GM19240 (cell line): ENCODE measurements around a stretch of chr1.

- RRBS: no CpG with 5 or more reads among the region's 6 CpGs
Observed at GRCh38 chr1:178576708-178577302, 63.9 kb downstream of the TEX35 start.

GRCh38 chr1:178593326-178593674, 80.4 kb downstream of the TEX35 start:
- RRBS: no CpG with 5 or more reads among the region's 2 CpGs

GRCh38 chr1:178931710-178932934, 61.2 kb upstream of the ANGPTL1 start:
- RRBS: no CpG with 5 or more reads among the region's 14 CpGs

- RRBS: no CpG with 5 or more reads among the region's 2 CpGs
Observed at GRCh38 chr1:178932985-178933294, 62.1 kb upstream of the ANGPTL1 start.

DNA sequence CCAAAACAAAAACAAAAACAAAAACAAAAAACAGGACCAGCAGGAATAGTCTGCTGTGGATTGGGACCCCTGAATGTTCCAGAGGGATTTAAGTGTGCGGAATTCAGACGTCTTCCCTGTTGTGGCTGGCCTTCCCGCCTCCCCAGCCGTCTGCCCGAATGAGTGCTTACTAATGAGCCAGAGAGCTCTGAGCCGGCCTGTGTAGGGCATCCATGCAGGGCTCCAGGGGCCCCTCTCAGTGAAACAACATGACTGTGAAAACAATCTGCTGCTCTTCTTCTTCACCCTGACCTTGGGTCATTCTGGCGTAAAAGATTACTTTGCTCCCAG, 23.3 kb upstream of the FAM20B start:
- RRBS: no CpG with 5 or more reads among the region's 7 CpGs

- RRBS: 89% methylated on average over 6 of the region's 15 CpGs
Observed at GRCh38 chr1:179087335-179088065, 5.6 kb downstream of the TOR3A start.

- RRBS: no CpG with 5 or more reads among the region's 5 CpGs
Observed at GRCh38 chr1:179118522-179119049, 36.7 kb downstream of the TOR3A start.

- RRBS: no CpG with 5 or more reads among the region's 8 CpGs
Observed at GRCh38 chr1:179845632-179846622, 31.7 kb downstream of the TOR1AIP2 start.

DNA sequence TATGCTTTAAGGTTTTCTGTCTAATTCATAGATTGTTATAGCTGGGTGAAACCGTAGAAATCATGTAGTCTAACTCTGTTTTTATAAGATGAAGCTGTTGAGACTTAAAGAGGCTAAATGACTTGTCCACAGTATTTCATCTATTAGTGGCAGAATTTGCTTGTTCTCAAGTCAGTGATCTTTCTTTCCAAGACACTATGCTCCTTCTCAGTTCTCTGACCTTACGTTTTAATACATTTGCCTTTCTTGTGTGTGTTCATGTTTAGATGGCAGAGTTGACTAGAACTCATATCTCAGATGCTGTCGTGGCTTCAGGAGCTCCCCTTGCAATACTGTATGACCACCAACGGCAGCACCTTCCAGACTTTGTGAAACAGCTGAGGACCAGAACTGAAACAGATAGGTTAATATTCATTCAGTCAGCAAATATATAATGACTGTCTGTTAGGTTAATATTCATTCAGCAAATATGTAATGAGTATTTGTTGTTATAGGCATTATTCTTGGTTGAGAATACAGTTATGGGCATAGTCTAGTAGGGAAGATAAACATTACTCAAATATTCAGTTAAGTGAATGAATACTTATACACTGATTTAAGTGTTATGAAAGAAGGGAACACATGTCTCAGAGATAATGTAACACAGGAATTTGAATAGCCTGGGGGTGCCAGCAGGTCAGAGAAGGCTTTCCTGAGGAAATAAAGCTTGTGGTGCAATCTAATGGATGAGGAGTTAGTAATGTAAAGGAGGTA, 88.4 kb downstream of the CEP350 start:
- RRBS: no CpG with 5 or more reads among the region's 4 CpGs

DNA sequence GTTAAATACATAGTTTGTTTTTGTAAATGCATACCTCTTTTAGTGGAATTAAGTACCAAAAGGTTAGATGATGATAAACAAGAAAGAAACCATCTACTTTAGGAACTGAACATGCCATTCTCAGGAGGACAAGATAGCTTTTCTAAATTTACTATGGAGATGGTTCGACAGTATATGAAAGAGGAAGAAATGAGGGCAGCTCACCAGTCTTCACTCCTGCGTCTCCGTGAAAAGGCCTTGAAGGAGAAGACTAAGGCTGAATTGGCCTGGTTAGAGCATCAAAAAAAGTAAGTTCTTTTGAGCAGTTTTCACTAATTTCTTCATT, 99.0 kb downstream of the CEP350 start:
- RRBS: no CpG with 5 or more reads among the region's 3 CpGs

DNA sequence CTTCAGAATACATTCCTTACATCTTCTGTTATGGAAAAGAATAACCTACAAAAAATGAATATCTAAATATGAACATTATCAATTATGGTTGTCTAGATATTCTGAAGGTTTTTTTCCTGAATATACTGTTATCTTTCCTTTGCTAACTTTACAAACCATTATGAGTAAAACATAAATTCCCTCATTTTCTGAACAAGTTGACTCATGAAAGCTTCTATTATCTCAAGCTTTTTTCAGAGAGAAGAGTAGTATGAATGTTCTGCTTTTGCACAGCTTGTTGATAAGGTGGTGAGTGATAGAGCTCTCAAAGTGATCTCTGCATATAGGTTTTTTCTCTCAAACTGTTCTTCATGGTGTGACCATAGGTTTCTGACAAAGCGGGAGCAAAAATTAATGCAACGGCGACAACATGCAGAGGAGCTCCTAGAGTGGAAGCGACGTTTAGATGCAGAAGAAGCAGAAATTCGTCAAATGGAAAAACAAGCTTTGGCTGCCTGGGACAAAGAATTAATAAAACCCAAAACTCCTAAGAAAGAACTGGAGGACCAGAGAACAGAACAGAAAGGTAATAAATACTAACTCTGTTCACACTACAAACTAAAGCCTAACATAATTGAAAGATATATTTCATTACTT, 79.9 kb upstream of the QSOX1 start:
- RRBS: no CpG with 5 or more reads among the region's 6 CpGs

GRCh38 chr1:180078427-180078763, 76.3 kb upstream of the QSOX1 start:
- RRBS: no CpG with 5 or more reads among the region's 1 CpG

- RRBS: no CpG with 5 or more reads among the region's 2 CpGs
Observed at GRCh38 chr1:180093981-180094266, 60.7 kb upstream of the QSOX1 start.

DNA sequence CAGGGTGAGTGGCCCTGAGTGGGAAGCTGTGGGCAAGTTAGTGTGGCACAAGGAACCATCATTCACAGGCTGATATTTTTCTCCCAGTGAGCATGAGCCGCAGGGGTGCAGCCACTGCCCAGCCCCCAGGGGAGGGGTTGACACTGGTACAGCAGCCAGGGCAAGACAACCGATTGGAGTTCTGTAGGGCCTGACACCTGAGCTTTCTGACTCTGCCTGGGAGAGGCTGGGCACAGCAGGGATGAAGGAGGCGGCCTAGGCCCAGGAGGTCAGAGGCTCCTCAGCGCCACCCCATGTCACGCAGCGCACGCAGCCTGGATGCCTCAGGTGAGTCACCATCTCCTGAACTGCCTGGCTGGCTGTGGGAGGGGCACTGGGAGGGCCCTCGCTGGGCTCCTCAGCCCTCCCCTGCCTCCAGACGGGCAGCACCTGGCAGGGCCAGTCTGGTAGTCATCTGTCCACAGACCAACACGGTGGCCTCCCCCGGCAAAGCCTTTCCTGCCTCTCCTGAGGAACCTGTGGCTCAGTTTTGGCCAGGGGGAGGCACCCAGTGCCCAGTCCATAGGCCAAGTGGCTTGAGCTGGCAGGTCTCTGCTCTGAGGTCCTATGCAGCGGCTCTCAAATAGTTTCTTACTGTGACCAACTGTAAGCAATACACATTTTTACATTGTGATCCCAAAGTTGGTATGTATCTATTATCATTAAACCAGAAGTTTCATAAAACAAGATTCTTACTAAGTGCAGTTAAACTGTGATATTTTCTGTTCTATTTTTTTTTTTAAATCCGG, 13.4 kb downstream of the QSOX1 start:
- RRBS: no CpG with 5 or more reads among the region's 13 CpGs

DNA sequence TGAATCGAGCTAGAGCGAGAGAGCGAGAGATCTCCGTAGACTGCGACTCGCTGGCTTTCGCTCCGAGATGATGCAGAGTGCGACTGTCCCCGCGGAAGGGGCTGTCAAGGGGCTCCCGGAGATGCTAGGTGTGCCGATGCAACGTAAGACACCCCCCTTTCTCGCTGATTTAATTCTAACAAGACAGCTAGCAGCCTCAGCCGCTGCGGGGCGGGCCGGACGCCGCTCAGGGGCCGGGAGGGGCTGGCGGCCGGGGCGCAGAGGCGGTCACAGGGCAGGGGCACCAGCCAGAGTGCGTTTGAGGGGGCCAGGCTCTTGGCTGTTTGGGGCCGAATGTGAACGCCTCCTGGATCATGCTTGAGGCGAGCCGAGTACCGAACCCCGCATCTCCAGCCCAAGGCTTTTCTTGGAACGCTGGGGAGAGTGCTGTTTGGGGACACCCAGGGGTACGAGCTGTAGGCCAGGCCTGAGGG, 435 bp downstream of the LHX4 start:
- RRBS: 3% methylated on average over 7 of the region's 35 CpGs

GRCh38 chr1:180541027-180541673, 38.8 kb upstream of the ACBD6 start:
- RRBS: no CpG with 5 or more reads among the region's 11 CpGs

GRCh38 chr1:180542602-180542934, 40.2 kb upstream of the ACBD6 start:
- RRBS: no CpG with 5 or more reads among the region's 4 CpGs

GRCh38 chr1:180566085-180566637, 63.8 kb upstream of the ACBD6 start:
- RRBS: no CpG with 5 or more reads among the region's 7 CpGs

- RRBS: no CpG with 5 or more reads among the region's 4 CpGs
Observed at GRCh38 chr1:181101911-181102392, 13.5 kb downstream of the IER5 start.

DNA sequence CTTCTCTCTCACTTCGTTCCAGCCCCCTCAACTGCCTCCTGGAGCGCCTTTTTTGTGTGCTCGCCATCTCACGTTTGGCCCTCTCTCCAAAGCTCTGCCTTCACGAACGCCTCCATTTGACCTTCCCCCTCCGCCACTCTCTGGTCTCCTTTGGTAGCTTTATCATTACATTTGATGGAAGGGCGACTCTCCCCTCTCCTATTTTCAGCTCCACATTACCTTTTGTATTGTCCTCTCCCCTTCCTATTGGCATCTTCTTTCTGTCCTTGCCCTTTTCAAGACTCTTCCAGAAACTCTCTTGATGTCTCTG, 17.3 kb downstream of the IER5 start:
- RRBS: no CpG with 5 or more reads among the region's 8 CpGs